ENCODE measurements around a stretch of chr1.

DNA sequence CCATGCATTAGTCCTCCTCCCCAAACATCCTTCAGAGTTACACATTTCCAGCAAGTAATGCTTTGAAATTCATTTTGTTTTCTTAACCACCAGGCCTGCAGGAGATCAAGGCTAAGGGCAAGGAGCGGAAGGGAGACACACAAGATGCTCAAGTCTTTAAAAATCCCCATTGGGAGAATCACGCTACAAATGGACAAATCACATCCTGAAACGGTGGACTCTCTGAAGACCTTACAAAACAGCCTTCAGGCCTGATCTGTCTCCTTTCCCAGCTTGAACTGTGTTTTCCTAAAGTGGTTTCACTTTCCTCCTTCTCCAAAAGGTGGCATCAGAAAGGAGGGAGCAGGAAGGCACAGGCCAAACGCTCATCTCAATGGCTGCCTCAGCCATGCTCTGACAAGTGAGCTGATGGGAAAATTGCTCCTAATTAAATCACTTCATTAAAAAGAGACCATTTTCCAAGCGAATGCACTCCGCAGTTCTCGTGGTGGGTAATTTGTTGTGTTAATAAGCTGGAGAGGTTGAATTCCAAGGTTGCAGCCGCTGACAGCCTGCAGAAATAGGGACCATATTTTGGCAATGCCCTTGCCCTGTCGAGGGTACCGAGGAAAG, 47.7 kb downstream of the UTP25 start:
- PRO-cap = no peak

DNA sequence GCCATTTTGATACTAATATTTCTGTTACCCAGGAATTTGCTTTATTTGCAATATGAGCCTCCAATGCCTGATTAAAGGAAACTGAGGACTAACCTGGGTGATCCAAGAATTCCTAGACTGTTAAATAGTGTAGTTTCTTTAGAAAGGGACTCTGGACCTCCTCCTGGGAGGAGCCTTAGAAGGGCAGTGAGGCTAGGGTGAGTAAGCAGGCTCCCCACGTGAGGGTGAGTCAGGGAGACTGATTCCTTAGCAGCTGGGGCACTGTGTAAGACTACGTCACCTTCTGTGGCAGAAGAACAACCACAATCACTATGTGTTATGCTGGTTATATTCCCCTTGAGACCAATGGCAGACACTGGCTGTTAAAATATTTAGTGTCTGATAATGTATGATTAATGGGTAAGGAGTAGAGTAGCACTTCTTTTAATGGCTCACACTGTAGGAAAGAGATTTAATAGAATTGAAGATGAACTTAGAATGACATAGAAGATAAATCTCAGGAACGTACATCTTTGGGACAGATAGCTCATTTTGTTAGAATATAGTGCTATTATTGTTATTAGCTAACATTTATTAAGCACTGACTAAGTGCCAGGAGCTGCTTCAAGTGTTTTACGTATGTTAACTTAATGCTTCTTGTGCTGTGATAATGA, 53.3 kb upstream of the SYT14 start:
- PRO-cap = no peak

- PRO-cap = no peak
These were observed 42.4 kb upstream of the SYT14 start for GRCh38 chr1:209895580-209895993.

GRCh38 chr1:209895994-209896133, 42.2 kb upstream of the SYT14 start:
- PRO-cap = no peak

DNA sequence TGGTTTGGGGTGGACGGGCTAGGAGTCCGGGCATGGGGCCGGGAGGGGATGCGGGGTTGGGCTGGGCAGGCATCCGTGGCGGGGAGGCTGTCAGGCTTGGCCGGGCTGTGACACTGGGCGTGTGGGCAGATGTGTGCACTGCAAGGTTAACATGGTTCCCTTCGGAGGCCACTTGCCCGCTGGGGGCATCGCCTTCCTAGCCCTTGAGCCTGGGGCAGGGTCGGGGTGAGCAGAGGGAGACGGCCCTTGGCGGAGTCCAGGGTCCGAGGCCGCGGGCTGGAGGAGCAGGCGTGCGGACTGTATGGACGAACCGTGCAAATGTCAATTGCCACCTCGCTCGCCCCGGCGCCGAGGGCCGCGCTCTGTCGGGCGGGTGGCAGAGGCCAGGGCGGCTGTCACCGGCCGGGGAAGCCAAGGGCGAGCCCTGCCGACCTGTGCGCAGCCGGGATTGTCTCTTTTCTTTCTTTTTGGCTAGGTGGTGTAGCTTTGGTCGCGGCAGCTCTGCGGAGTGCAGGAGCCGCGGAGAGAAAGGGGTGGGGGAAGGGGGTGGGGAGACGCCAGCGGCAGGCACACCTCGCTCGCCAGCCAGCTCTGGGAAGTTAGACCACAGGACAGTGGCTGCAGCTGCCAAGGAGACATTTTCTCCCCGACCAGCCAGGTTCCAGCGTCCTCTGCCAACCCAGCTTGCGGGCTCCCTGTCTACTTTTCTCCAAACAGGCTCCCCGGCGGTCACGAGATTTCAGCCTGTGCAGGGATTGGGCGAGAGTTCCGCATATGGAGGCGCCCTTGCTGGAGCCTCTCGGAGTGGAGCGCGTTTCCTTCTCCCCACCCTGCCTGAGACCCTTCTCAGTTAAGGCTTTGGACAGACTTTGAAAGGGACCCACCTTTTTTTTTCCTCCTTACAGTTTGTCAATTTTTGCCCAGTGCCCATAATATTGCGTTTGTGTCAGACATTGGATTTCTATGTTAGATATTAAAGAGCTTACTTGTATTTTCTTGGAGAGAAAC, 1.4 kb downstream of the RCOR3 start:
- PRO-cap = unidirectional peak, minus-strand start at position 316 of the sequence; unidirectional peak, minus-strand start at position 593 of the sequence; unidirectional peak, minus-strand start at position 686 of the sequence

- PRO-cap = no peak
These were observed 13.3 kb upstream of the TRAF5 start for GRCh38 chr1:211313129-211313978.

GRCh38 chr1:211485223-211485541, 6.8 kb downstream of the RD3 start:
- PRO-cap = no peak

- PRO-cap = no peak
These were observed 35.9 kb upstream of the RD3 start for GRCh38 chr1:211527860-211528310.

DNA sequence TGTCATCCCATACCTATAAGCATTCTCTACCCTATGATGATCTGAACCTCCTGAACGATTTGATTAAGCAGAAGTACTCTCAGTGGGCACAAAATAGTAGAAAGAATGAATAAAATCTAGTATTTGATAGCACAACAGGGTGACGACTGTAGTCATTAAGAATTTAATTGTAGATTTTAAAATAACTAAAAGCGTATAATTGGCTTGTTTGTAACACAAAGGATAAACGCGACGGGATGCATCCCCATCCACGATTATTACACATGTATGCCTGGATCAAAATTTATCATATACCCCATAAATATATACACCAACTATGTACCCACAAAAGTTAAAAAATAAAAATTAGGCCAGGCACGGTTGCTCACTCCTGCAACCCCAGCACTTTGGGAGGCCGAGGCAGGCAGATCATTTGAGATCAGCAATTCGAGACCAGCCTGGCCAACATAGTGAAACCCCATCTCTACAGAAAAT, 46.0 kb downstream of the NEK2 start:
- PRO-cap = no peak

GRCh38 chr1:211639469-211640009, 35.9 kb downstream of the NEK2 start:
- PRO-cap = no peak

GRCh38 chr1:211723294-211723700, 47.9 kb upstream of the NEK2 start:
- PRO-cap = no peak

GRCh38 chr1:211735228-211736361, 60.2 kb upstream of the NEK2 start:
- PRO-cap = no peak

DNA sequence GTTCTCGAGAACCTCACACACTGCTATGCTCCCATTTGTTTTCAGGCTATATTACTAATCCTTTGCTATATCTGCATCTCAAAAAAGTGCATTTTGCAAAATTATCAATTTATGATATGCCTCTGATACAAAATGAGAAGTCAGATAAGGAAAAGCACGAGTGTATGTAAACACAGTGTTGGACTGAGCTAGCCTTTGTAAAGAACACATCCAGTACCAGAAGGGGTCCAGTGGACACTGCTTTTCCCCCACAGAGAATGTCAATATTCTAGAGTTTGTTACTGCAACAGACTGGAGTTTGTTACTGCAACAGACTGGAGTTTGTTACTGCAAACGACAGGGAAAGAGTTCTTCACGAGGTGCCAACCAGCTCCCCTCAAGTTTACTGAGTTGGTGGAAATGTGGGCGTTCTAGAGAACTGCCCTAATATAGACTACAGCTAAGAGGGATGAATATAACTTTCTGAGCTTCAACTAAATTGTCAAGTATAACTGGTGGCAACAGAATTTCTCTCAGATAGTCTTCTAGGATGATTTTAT, 73.7 kb upstream of the NEK2 start:
- PRO-cap = no peak

DNA sequence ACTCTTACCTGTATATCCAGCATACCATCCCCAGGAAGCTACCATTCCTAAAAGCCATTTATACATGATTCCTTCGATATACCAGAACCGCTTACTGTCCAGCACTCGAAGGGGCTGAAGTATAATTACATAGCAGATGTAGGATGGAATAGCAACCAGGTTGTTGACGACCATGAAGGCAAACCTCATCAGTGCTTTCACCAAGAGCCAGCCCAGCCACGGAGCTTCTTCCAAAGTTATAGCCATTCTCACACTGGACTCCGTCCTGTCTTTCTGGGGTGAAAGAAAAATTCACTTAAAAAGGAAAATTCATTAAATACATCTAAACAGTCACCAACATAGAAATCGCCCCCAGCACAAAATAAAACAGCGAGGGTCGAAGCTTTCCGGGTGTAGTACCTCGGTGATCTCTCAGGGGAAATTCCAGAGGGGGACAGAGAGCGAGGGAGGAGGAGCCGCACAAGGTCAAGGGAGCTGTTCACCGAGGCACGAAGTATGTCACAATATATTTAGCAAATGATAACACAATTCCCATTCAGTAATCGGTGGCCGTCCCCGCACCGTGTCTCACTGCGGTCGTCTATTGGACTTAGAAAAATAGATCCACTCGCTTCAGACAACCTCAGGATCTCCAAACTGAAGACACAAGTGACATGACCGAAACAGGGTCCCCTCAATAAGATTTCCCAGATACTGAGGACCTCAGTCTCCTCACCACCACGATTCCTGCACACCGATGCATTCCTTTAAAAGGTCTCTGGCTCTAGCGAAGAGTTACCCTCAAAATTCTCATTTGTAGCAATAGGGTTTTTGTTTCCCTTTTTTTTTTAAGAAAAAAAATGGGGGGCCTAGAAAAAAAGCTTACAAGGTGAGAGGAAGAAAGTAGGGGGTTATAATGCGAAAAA, 1.3 kb downstream of the LPGAT1 start:
- PRO-cap = unidirectional peak, plus-strand start at position 534 of the sequence

DNA sequence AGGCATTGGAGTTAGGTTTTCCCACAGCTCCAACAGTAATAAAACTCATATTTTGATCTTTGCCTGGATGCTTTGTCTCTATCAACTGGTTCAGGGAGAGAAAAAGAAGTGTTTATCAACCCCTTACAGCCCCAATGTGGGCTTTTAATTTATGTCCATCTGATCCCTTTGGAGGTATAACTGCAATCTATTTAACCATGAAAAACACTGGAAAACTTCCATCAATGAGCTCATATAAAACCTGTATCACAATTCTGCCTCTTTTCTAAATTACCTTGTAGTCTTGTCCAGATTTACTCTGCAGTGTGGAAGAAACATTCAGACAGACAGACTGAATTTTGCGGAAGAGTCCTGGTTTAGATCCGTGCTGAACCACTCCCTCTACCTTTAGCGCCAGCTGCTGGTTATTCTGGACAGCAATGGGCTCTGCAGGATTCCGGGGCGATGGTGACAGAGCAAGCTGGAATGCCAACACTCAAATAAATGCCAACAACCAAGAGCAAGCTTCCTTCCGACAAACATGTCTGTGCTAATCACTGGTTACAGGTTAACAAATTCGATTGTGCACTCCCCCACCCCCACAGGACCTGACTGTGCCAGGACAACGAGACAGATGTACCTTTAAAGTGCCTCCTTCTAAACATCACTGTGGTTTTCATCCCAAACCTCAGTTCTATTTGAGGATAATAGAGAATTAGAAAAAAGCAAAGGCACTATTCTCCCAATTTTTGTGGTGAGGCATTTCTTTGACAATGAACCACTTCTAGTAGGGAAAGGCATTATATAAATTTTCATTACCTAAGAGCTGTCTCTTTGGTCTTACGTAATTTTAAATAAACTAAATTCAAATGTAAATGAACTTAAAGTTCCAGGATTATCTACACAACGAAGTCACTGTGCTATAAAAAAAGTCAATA, 90.6 kb downstream of the INTS7 start:
- PRO-cap = no peak

- PRO-cap = no peak
These were observed 77.5 kb downstream of the DTL start for GRCh38 chr1:212113025-212113477.

DNA sequence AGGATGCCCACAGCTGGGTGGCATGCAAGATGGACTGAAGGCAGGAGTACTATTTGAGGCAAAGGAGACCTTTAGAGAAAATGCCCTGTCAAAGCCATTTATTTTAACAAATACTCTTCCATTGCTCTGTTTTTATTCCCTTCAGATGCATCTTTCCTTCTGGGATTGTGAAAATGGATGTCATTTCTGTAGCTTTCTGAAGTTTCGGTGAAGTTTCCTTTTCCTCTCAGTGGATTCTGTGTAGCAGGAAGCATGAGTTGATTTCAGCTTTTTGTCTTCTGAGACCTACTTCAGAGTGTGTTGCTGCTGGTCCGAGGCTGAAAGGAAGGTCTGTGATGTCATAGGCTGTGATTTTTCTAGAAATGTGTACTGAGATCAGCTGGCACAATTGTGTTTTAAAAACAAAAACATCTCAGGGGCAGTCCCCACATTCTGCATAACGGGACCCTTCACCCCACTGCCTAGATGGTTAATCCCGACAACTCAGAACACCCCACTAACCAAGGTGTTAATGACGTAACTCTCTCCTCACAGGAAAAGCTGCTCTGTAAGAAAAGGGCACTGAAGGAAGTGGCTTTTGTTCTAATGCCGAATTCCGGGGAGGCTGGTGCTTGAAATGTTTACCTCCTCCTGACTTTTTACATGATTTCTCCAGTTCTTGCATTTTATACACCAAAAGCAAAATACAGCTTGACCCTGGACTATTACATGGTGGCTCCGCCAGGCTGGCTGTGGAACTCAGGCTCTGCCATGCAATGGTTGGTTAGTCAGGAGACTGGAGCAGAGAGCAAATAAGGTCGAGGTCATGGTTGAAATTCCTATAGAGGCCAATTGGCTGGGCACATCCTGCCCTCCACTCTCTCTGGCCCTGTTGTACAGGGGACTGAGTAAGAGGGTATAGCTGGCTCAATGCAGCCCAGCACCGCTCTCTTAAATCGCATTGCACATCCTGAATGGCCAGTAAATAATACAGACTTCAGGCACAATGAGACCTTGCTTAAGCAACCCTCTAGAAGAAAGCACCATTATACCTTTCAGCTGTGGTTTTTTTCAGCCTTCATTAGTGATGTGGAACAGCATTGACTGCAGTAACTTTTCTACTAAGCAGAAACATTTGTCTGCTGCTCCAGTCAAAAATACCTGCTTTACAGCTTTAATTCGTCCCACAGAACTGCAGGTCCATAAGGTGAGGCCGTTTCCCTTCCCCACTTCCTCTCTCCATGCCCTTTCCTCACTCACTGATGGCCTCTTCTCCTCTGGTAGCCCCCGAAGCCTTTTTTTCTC, 59.6 kb upstream of the PPP2R5A start:
- PRO-cap = no peak

DNA sequence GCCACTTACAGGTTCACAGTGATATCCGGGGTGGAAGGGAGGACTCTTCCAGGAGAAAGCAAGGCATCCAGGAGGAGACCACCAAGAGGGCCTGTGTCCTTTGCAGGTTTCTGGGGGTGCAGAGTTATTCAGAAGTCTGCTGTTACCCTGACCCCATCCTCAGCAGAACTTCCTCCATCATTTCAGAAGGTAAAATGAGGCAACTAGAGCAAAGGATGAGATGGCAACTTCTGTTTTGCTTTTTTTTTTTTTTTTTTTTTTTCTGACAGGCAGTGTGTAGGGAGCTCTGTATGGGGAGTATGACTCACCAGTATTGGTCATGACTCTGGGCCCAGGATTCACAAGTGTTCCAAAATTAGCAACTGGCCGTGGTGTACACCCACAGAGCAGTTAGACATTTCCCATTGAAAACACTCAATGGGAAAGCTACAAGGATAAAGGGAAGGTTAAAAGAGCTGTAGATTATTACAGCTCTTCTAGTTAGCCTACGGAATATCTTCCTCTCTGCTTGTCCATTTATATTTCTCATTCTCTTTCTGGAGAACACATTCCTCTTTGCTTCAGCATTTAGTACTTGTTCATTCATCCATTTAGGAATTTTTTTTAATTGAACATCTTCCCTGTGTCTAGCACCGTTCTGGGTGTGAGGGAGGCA, 50.6 kb upstream of the PPP2R5A start:
- PRO-cap = no peak

DNA sequence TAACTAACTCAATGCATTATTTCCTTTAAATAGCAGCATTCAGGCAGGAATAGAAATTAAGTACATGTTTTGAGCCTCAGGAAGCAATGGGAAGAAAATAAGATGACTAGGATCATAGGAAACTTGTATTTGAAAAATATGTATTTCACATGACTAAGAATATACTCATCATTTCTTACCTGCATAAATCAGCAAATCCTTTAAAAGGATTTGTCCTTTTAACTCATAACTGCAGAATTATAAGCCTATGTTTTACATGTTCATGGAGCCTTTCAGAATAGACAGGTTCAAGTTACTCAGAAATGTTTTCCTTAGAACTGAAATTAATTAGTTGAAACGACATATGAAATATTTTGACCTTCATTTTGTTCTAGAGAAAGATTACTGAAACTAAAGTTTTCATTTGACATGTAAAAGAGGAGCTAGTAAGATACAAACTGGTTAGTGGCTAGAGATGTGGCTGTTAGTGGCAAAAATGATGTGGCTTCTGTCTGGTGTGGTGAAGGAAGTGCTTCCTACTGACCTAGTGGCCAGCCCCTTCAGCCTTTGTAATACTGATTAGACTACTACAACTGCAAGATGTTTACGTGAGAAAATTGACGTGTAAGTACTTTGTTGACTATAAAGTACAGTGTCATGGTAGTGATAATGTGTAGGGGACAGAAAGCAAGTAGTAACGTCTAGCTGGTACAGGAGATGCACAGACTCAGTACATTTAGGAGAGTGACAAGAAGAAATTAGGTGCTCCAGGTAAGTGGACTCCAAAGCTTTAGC, 54.8 kb downstream of the PACC1 start:
- PRO-cap = no peak

GRCh38 chr1:212360955-212361850, 53.5 kb downstream of the PACC1 start:
- PRO-cap = no peak